CD14-positive monocyte (primary cell): ENCODE measurements around a stretch of chr1.

DNA sequence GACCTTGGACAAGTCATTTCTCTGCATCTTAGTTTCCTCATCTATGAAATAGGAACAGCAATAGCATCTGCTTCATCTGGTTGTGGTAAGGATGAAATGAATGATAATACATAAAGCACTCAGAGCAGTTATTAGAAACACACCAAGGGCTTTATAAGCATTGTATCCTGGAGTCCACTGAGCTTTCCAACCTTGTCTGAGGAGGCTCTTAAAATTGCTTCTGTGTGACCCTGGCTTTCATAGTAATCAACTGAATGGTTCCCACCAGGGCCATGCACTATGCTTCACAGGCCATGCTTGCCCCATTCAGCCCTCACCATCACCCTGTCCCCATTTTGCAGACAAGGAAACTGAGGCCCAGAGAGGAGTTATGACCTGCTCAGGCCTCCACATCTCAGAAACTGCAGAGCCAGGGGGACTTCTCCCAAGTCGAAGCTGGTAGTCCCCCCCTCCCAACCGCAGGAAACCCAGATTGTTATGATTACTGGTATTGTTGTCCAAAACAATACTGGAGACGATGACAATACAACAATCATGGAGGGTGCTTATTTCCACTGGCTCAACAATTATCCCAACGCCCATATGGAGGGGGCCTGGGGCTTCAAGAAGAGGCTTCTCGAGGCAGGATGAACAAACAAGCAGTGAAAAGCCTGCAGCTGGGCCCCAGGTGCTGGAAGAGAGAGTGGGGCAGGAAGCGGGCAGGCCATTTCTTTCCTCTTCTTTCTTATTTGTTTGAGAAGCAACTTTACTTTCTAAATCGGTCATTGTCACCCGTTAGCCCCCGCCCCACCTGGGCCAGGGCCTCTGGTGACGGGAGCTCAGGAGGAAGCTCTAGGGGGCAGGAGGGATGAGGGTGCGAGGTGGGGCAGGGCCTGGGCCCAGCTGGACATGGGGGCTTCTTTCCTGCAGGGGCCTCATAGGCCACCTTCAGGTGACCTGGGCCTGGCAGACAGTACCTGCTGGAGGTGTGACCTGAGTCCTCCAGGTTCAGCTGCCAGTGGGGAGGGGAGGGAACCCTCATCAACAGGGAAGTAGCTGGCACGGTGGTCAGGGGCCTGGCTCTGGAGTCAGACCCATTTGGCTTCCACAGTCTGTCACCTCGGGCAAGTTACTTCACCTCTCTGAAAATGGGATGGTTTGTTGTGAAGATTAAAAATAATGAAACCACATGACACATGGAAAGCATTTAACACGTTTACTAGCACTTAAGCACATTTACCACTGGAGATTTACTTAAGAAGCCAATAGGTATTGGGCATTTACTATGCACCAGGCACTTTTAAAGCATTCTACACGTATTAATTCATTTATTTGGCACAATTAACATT is 53.7 kb upstream of the ID3 start:
- CAGE, long polyA plus RNA, result no peak

GRCh38 chr1:23897150-23897641 is 16.0 kb downstream of the CNR2 start:
- CAGE, long polyA plus RNA, result no peak

GRCh38 chr1:24003488-24003936 is 23.4 kb upstream of the SRSF10 start:
- CAGE, long polyA plus RNA, result no peak

- CAGE, long polyA plus RNA, result no peak
Observed at GRCh38 chr1:24067975-24068513, 43.9 kb downstream of the MYOM3 start.

GRCh38 chr1:24109734-24110026 is 2.3 kb downstream of the MYOM3 start:
- CAGE, long polyA plus RNA, result no peak

DNA sequence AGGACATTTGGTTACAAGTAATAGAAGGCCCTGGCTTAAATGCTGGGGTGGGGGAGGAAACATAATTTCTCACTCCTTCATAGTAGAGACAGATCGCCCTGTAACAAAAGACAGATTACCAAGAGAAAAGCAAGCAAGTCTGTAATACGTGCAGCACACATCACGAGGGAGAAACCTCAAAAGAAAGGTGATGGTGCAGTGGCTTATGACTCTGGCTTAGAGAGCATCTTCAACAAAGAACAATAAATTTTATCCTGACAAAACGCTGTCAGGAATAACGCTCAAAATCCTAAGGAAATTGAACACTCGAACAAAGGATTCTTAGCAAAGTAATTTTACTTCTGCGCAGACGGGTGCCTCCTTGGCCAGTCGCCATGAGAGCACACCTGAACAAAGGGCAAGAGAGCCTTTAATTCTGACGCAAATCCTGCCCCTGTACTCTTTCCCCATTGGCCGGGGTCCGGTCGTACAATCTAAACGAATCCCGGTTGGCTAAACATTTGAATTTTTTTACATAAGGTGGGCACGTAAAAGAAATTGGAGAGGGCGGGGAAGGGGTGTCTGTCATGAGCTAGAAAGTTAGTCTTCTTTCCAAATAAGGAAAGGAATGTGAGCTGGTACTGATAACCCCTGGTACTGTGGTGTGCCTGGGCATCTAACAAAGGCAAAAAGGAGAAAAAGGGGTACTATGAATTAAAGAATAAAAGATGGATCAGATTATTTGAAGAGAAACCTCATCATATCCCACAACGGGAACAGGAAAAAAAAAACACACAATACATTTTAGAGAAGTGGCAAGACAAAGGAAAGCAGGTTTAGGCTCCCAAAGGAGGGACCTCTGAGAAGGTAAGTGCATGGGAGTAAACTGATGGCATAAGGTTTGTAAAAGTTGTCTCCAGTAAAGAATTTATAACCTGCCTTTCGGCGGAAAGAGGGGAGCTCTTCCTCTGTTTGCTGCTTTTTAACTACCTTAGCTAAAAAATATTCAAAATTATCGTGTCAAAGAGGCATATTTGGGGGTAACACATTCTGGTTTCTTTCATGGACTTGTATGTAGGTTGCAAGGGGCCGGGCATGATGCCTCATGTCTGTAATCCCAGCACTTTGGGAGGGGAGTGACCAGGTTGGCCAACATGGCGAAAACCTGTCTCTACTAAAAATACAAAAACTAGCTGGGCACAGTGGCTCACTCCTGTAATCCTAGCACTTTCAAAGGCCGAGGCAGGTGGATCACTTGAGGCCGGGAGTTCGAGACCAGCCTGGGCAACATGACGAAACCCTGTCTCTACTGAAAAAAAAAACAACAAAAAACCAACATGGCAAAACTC is 8.4 kb upstream of the IL22RA1 start:
- CAGE, long polyA plus RNA, result no peak

GRCh38 chr1:24216420-24216900 is 29.4 kb upstream of the IFNLR1 start:
- CAGE, long polyA plus RNA, result no peak

GRCh38 chr1:24655282-24656098 is 12.4 kb downstream of the SRRM1 start:
- CAGE, long polyA plus RNA, result no peak

DNA sequence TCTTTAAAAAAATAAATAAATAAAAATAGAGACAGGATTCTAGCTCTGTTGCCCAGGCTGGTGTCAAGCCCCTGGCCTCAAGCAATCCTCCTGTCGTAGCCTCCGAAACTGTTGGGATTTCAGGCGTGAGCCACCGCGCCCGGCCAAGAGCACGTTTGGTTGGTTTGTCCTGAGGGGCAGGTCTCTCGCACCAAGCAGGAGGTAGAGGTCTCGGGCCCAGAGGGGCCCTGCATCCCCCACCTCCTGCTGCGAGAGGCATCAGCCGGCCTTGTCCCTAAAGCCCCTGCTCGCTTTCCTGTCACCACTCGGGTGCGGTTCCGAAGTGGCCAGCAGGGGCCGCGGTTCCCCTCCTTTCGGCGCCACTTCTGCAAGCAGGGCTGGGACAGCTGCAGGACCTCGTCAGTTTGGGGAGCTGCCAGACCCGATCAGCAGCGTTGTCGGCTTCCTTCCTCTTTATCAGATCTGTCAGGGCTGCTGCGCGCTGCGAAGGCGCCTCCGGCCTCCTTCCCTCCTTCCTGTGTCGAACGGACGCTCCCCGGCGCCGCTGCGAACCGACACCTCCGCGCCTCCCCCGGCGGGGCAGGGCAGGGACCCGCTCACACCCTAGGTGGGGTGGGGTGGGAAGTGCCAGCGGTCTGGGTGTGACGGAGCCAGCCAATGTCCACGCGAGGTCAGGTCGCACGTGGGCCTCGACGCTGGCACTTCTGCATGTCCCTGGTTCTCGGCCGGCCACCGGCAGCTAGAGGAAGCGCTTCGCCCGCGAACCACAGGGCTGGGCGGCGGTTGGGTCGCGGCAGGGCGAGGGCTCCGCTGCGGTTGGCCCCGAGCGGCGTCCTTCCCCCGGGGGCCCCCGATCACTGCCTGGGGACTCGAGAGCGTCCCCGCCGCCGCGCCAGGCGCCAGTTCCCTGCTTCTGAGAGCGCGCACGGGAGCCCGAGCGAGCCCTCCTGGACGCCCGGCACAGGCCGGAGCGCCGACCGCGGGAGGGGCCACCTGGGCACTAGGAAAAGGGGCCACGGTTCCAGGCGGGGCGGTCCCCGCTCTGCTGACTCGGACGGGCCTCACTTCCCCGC is 82.0 kb downstream of the RUNX3 start:
- CAGE, long polyA plus RNA, result no peak

DNA sequence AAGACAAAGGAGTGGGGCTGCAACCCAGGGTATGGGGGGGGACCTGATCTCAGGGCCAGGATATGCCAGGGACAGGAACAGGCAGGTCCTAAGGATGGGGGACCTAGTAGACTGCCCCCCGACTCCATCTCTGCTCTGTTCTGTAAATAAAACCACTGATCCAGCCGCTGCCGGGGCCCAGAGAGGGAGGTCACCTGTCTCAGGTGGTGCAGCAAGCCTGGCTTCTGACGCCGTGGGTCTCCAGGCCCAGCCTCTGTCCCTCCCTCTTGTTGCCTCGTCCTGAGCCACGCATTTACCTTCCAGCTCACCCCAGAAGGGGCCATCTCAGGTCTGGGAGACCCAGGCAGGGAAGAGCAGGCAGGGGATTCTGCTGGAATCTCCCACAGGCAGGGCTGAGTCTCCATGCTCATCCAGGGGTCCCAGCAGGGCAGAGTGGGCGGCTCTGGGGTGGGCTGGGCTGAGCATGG is 13.4 kb downstream of the RUNX3 start:
- CAGE, long polyA plus RNA, result no peak

- CAGE, long polyA plus RNA, result no peak
Observed at GRCh38 chr1:24926149-24927371, 3.5 kb downstream of the RUNX3 start.

- CAGE, long polyA plus RNA, result no peak
Observed at GRCh38 chr1:24997550-24998082, 67.5 kb upstream of the RUNX3 start.

DNA sequence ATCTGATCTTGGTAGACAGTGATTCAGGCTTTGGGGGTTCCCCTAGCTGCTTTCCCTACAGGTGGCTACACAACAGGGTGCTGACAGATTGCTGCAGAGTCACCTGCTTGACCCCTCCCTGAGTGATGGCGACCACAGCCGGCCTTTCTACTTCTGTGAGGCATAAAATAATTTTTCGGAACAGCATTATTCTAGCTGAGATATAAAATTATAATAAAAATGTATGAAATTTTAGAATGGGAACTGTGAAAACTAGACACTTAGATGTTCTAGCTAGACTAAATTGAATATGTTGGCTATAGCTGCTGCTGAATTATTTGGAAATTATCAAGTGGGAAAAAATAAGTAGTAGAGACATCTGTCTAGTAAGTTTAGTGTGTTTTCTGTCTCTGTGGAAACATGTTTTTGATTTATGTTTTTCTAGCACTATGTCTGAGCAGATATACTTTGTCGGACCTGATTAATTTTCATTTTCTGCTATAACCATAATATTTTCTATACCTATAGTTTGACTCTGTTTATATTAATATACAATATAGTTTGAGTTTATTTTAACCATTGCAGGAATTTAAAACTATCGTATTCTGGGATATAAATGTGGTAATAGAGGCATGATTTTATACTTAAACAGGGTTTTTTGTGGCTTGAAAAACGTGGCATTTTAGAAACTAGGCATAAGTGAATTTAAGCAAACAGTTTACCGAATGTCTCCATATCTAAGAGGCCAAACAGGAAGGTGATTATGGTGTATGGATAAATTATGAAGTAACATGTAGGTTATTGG is 42.2 kb downstream of the MACO1 start:
- CAGE, long polyA plus RNA, result no peak

DNA sequence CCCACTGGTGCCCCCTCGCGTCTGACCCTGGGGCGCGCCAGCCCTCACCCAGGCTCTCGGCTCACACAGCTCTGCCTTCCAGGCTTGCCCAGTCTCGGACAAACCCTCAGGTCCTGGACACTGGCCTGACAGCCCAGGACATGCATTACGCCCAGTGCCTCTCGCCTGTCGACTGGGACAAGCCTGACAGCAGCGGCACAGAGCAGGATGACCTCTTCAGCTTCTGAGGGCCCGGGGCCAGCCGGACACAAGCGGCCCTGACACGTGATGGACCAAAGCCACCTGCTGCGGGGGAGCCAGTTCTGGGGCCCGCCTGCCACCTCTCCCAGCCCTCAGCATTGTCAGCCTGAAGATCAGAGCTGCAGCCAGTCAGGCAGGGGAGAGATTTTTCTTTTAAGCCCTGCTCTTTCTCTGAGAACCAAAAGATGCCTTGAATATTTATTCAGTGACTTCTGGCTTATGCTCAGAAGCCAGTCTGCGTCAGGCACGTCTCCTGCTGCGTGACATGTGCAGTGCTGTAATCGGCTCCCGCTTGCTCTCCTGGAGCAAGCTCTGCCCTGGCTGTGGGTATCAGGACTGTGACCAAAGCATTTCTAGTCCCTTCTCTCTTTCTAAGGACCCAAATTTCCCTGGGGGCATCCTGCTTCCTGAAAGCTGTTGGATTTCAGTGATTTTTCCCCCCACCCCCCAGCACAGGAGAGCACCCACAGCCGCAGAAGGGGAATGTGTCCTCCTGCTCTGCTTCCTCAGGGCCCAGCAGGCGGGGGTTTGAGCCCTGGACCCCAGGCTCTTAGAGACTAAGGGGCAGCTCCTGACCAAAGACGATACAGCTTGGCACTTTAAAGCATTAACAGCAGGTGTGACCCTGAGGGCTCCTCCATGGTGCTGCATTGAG is 23.6 kb downstream of the LDLRAP1 start:
- CAGE, long polyA plus RNA, result no peak

- CAGE, long polyA plus RNA, result no peak
Observed at GRCh38 chr1:25642516-25643054, 26.0 kb downstream of the MAN1C1 start.

DNA sequence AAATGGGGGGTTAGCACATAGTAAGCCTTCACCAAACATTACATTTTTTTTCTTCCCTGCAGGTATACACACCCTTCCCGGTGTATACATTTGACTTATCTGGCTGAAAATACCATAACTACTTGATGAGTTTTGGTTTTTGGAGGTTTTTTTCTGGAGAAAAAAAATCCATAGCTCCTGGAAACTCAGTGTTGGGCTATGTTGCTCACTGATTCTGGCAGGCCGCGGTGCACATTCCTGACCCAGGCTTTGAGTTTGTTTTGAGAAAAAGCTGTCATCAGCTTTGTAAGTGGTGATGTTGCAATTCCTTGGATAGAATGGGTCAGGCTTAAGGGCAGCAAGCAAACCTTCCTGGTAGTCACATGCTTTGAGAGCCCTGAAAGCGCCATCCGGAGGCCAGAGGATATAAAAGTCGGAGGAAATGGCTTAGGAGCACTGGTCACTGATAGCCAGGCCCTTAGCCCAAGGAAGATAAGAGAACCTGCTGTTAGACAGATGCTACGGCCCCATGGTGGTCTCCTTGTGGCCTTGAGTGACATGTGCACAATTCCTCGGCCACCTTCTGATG is 78.4 kb downstream of the MAN1C1 start:
- CAGE, long polyA plus RNA, result no peak

GRCh38 chr1:25816090-25816762 is 3.5 kb upstream of the MTFR1L start:
- CAGE, long polyA plus RNA, result no peak

GRCh38 chr1:25890063-25890958 is 14.8 kb upstream of the PAQR7 start:
- CAGE, long polyA plus RNA, result no peak

DNA sequence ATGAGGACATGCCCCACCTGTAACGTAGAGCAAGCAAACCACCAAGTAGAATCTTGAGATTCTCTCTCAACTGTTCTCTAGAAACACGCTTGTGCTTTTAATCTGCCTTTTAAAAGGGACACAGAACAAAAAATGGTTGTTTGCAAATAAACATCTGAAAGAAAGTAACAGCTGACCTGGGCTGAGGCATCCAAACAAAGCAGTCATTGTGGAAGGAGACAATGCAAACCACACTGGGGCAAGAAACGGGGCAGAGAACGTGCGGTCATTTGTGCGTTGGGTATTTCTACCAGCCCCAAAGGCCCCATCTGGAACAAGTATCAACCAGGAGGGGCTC is 6.1 kb downstream of the STMN1 start:
- CAGE, long polyA plus RNA, result no peak

GRCh38 chr1:25904854-25905327 is 1.3 kb downstream of the STMN1 start:
- CAGE, long polyA plus RNA, result no peak